ENCODE measurements around a stretch of chr19.

GRCh38 chr19:21881640-21881890 lies 45.6 kb upstream of the ZNF43 start:
- PRO-cap = no peak

GRCh38 chr19:22028594-22028943 lies 17.8 kb upstream of the ZNF208 start:
- PRO-cap = no peak

- PRO-cap = no peak
Measured at GRCh38 chr19:22421751-22422200, 370 bp downstream of the ZNF98 start.

GRCh38 chr19:23264275-23264686 lies 14.1 kb upstream of the ZNF724 start:
- PRO-cap = no peak

GRCh38 chr19:23414758-23415446 lies 19.6 kb upstream of the ZNF91 start:
- PRO-cap = unidirectional peak, plus-strand start at chr19:23415321

- PRO-cap = no peak
Measured at GRCh38 chr19:23471257-23471600, 76.0 kb upstream of the ZNF91 start.

- PRO-cap = no peak
Measured at GRCh38 chr19:24002365-24002761, 84.6 kb upstream of the ZNF254 start.

DNA sequence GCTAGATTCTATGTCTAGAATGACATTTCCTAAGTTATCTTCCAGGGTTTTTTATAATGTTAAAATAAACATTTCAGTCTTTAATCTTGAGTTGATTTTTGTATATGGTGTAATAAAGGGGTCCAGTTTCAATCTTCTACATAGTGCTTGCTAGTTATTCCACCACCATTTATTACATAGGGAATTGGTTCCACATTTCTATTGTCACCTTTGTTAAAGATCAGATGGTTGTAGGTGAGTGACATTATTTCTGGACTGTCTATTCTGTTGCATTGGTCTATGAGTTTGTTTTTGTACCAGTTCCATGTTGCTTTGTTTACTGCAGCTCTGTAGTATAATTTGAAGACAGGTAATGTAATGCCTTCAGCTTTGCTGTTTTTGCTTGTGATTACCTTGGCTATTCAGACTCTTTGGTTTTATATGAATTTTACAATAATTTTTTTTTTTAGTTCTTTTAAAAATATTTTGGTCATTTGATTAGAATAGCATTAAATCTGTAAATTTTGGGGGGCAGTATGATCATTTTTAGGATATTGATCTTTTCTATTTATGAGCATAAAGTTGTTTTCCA lies 6.5 kb downstream of the ZNF254 start:
- PRO-cap = no peak

- PRO-cap = no peak
Measured at GRCh38 chr19:28501140-28501726, 711.7 kb downstream of the UQCRFS1 start.

GRCh38 chr19:28542753-28543345 lies 670.1 kb downstream of the UQCRFS1 start:
- PRO-cap = no peak

DNA sequence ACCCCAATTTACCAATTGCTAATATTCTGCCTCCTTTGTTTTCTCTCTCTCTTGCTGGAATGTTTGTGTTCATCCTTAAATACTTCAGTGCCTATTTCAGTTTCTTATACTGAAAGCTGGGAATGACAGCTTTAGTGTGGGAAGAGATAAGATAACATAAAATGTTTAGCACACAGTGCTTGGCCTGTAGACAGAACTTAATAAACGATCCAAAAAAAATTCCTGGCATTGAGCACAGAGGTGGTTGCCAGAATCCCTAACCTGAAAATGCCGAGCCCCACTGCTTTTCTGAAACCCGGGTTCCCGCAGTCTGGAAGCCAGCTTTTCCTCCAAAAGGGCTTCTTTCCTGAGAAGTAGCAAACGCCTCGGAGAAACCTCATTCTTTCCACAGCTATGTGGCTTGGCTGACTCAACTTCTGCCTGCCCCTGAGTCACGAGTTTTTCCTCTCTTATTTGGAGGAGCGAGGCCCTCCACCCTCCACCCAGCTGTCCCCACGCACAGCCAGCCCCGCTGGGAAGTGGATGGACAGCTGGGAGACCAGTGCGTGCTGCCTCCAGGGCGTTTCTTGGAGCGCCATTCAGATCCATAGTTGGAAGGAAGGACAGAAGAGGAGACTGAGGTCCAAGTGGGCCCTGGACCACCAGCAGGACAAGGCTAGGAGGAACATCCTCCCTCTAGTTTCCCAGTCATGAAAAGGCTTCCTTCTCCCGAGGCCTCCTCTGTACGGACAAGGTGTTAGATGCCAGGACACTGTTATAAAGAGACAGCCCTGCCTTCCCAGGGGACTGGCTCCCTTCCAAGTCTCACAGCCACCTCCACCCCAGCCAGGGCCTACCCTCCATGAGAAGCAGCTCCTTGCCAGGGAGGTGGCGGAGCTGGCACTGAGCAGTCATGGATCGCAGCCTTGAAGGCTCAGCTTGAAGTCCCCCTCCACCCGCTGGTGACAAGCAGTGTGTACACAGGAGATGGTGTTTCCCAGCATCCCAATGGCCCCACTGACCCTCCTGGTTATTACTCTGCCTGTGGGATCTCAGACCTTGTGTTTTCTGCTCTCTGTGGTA lies 2.6 kb upstream of the PLEKHF1 start:
- PRO-cap = no peak

GRCh38 chr19:29671193-29672229 lies 6.2 kb downstream of the PLEKHF1 start:
- PRO-cap = no peak

- PRO-cap = no peak
Measured at GRCh38 chr19:29761225-29761455, 46.1 kb upstream of the C19orf12 start.

GRCh38 chr19:29810853-29811262 lies 933 bp upstream of the CCNE1 start:
- PRO-cap = no peak

GRCh38 chr19:30011936-30012488 lies 70.0 kb downstream of the URI1 start:
- PRO-cap = no peak

GRCh38 chr19:30340167-30340511 lies 32.0 kb upstream of the ZNF536 start:
- PRO-cap = no peak

DNA sequence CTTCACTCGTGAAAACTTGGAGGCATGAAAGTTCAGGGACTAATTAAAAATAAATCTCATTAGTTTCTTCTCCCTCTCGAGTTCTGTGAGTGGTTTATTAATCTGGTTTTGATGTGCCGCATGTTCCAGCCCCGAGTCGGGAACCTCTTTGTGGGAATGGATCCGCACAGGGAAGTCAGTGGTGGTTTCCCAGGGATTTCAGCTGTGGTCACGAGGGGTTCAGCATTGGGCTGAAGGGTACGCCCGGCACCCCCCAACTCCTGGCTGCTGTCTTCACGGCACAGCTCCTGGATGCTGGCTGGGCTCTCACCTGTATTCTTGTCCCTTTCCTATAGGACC lies 167.7 kb downstream of the ZNF536 start:
- PRO-cap = no peak

GRCh38 chr19:31277349-31278400 lies 71.6 kb downstream of the TSHZ3 start:
- PRO-cap = no peak

- PRO-cap = no peak
Measured at GRCh38 chr19:32388208-32389006, 17.2 kb upstream of the DPY19L3 start.

GRCh38 chr19:32404783-32405417 lies 670 bp upstream of the DPY19L3 start:
- PRO-cap = bidirectional peak, plus-strand start at chr19:32405125, minus-strand start at chr19:32405259